Ileum (tissue), 1 donor: ENCODE data around the genes SGO1 and NKIRAS1.

GRCh38 chr3:17088905-17089336 lies 204.2 kb downstream of the PLCL2 start:
- PRO-cap, result no peak

- PRO-cap, result no peak
Measured at GRCh38 chr3:18396894-18397185, 28.3 kb downstream of the SATB1 start.

- PRO-cap, result bidirectional peak, plus-strand start at chr3:18445002, minus-strand start at chr3:18444753
Measured at GRCh38 chr3:18444425-18445455, 19.6 kb upstream of the SATB1 start.

- PRO-cap, result unidirectional peak, minus-strand start at chr3:18679468
Measured at GRCh38 chr3:18679296-18679821, 254.2 kb upstream of the SATB1 start.

- PRO-cap, result no peak
Measured at GRCh38 chr3:20038498-20039496, 1.4 kb upstream of the KAT2B start.

DNA sequence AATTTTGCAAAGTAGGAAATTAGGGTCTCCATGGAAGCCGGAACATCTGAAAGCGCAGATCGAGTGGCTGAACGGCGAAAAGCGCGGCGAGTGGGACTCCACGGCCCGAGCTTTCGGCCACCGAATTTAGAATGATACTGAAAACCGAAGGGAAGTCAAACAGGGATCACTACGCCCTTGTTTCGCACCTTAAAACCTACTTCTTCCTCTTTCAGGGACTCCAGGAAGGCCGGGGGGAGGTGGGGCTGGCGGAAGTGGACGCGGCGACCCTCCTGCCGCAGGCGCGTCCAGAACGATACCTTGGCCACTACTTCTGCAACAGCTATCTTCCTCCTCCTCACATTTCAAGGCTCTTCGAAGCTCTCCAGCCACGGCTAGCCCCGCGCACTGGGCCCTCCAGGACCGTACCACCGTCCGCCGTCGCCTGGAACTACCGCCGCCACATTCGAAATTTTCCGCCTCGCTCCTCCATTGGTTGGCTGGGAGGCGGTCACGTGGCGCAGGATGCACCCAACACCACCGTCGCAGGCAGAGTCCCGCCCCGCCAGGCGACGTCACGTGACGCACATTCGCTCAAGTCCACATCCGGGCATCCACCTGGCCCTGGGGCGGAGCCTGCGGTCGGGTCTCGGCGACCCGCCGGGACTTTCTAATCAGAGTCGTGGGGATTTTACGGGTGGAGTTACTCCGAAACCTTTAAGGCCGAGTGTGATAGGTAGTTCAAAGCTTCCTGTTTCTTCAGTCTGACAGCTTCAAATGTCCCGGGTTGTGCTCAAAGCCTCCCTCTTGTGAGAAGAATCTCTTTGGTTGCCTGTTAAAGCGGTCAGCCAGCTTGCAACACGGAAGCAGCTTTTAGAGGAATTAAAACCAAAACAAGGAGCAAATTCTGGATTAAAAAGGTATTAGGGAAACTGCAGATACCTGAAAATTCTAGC lies at the start of gene SGO1:
Gene SGO1, minus strand, starts transcription at position 447 of the 935 bp plus-strand sequence.
- PRO-cap, result bidirectional peak, plus-strand start at position 611 of the sequence, minus-strand start at position 426 of the sequence

DNA sequence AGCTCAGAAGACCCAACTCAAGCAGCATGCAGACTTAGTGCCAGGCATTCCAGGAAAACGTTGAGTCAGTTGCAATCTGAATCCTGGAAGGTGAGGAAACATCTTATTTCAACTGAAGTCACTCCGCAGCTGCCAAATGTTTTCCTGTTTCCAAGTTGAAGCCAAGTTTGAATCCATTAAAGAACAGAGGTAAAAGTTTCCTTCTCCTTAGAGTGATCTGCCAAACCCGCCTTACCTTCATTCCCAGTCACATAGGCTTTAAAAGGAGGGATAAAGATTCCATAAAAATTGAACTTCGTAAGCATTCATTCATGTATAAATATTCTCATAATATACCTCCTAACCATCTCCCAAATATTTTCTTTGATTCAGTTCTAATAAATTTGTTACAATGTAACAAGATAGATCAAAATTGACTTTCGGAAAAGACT lies 126.3 kb downstream of the ZNF385D start:
- PRO-cap, result no peak

DNA sequence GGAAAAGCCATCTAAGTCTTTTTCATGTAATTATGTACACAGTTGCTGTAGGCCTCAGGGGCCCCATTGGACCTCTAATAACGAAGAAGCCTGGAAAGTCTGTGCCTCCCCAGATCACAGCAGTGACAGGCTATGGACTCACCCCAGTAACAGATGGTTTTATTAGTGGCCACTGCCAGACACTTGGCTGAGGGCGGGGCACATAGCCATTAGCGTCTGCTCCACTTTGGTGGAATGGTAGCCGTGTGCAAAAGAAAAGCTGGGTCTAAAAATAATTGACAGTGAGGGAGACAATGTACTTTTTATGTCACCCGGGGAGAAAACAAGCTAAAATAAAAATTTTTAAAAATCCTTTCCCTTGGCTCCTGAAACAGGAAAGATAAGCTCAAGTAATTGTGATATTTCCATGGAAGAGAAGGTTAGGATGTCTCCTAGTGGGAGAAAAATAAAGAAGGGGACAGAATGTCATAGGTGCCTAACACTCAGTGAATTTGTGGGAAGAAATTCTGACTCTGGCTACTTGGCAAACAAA lies 44.3 kb upstream of the ZNF385D start:
- PRO-cap, result no peak

DNA sequence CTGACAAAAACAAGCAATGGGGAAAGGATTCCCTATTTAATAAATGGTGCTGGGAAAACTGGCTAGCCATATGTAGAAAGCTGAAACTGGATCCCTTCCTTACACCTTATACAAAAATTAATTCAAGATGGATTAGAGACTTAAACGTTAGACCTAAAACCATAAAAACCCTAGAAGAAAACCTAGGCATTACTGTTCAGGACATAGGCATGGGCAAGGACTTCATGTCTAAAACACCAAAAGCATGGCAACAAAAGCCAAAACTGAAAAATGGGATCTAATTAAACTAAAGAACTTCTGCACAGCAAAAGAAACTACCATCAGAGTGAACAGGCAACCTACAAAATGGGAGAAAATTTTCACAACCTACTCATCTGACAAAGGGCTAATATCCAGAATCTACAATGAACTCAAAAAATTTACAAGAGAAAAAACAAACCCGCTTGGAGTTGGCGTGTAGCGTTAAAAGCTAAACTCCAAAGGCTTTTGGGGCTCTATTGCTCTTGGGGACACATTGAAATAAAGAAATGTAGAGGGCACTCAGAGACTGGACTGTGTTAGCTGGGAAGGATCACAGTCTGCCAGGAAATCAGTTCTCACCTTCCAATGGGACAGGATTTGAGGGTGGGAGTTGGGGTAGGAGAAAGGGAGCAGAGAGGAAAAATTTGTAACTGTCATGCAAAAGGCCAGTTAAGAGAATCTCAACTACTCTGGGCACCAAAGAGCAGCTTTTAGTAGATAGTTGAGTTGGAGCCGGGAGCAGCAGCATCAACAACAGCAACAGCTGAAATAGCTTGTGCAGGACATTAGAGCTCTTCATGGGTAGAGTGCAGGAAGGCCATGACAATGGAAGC lies 66.0 kb downstream of the UBE2E2 start:
- PRO-cap, result no peak

DNA sequence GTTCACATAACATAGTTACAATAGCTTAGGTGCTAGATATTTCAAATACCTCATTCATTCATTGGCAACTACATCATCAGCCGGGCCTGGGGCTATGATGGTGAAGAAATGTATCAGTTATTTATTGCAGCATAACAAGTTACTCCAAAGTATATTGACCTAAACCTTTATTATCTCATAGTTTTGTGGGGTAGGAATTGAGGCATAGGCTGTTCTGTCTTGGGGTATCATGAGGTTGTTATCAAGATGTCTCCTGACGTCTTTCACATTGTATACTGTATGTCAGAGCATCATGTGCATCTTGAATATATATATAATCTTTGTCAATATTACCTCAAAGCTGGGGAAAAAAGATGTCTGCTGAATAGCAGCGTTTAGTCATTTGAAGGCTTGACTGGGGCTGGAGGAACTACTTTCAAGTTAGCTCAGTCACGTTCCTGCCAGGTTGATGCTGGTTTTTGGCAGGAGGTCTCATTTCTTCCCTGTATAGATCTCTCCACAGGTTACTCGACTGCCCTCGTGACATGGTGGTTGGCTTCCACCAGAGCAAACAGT lies 106.3 kb downstream of the UBE2E2 start:
- PRO-cap, result no peak

DNA sequence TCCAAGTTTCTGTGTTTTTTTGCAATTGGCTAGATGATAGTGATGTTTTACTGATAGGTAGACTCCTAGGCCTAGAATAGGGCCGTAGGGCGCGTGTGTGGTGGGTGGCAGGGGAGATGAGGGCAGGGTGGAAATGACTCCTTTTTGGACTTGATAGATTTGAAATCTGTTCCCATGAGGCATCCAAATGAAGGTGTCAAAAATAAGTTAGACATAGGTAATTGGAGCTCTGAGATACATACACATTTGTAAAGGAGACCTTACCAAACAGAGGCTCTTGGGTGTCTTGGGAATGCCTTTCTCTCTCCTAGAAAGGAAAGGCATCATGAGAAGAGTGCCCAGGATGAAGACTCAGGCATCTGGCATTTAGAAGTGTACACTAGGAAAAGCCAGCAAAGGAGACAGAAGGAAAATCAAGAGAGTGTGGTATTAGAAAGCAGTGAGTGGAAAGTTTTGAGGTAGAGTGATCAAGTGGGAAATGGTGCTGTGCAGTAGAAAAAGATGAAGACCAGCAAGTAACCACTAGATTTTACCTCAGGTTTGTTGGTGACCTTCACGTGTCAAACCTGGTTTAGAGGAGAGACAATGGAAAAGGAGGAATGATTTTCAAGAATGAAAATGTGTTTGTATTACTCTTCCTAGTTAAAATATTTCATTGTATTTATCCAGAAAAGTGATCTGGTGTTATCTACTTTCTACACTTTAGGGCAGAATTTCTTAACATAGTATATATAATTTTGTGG lies 16.1 kb downstream of the UBE2E1 start:
- PRO-cap, result no peak

GRCh38 chr3:23846235-23847207 lies 40.8 kb downstream of the UBE2E1 start:
- PRO-cap, result no peak

GRCh38 chr3:23916307-23917344 lies at the start of gene NKIRAS1:
NKIRAS1 (minus strand) TSS chr3:23916990.
- PRO-cap, result bidirectional peak, plus-strand start at chr3:23916679, minus-strand start at chr3:23916670; bidirectional peak, plus-strand start at chr3:23917120, minus-strand start at chr3:23916927

- PRO-cap, result no peak
Measured at GRCh38 chr3:23945498-23945716, 321 bp downstream of the NR1D2 start.

DNA sequence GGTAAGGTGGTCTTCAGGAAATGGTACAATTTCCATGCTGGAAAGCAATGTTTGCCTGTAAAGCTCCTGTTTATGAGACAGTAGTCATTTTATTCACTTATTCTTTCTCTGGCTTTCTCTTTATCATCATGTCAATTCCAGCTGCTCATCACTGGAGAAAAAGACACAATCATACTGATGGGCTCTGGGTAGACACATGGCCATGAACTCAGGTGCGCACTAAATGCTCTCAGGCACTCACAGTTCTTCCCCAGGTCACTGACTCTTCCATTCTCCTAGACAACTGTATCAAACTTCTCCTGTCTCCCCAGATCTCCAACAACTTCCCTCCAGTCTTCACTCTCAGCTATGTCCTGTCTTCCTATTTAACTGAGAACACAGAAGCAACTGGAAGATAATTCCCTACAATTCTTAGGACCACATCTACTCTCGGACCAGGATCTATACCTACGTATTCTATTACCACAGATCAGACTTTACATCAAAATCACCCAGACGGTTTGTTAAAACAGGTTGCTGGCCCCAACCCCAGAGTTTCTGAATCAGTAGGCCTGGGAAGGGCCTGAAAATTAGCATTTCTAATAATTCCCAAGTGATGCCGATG lies 234.1 kb downstream of the THRB start:
- PRO-cap, result no peak

DNA sequence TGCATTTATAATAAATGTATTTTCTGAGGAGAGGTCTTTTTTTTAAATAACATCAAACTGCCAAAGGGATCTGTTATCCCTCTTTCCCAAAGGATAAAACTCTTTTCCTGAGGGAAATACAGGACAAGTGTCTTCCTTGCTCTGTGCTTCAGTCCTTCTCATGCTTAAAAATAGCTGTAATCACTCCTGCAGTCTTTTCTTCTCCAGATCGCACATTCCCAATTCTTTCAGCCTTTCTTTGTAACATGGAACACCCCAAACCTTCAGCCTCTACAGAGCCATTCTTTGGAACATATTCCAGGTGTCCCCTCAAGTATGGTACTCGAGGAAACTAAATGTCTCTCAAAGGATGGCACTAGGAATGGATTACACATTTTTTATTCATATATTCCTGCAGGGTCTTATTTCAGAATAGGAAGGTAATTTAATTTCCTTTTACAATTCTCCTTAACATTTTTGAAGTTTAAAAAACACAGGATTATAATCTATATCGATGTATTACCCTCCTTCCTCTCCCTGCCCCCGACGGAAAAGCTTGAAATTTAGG lies 180.1 kb downstream of the THRB start:
- PRO-cap, result no peak

GRCh38 chr3:24328942-24329777 lies 165.5 kb downstream of the THRB start:
- PRO-cap, result no peak

DNA sequence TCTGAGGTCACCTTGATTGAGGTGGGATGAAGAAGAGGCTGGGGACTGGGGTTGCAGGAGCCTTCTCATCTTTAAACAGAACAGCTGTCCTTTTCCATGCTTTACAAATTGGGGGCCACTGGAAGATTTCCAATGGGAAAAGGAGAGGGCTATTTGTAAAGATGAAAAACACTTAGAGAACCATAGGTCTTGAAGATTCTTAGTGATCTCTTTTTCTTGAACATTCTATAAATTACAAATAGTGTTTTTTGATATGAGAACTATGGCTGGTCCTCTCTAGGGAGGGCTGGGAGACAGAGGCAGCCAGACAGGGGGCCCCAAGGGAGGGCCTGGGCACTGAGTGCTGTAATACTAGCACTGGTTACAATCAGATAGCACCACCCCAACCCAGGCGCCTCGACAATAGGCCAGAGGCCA lies 158.7 kb downstream of the THRB start:
- PRO-cap, result no peak

GRCh38 chr3:24373085-24373812 lies 121.4 kb downstream of the THRB start:
- PRO-cap, result no peak

GRCh38 chr3:24450589-24451099 lies 44.0 kb downstream of the THRB start:
- PRO-cap, result no peak